ENCODE data around the genes ATG7, PPARG and RAF1.

GRCh38 chr3:11271861-11272918 is at the start of gene ATG7:
ATG7 (plus strand) TSS chr3:11272397.
- RRBS: 3% methylated on average over 30 of the region's 54 CpGs

DNA sequence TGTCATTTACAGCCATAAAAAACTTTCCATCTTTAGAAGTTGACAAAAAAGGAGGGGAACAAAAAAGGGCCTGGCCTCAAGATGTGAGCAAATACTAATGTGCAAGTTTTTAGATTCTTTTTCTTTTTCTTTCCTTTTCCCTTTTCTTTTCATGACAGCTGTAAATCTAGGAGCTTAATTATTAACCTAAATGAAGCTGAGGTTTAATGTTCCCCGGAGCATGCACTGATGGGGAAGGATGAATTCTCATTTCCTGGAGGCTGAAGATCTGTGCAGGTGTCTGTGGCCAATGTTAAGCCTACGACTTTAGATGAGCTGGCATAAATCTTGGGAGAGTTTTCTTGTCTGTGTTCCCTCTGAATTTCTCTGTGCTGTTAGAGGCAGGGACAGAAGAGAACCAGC is 118.9 kb downstream of the ATG7 start:
- RRBS: no CpG with 5 or more reads among the region's 2 CpGs

- RRBS: no CpG with 5 or more reads among the region's 8 CpGs
These were observed 109.8 kb downstream of the VGLL4 start for GRCh38 chr3:11533687-11534478.

DNA sequence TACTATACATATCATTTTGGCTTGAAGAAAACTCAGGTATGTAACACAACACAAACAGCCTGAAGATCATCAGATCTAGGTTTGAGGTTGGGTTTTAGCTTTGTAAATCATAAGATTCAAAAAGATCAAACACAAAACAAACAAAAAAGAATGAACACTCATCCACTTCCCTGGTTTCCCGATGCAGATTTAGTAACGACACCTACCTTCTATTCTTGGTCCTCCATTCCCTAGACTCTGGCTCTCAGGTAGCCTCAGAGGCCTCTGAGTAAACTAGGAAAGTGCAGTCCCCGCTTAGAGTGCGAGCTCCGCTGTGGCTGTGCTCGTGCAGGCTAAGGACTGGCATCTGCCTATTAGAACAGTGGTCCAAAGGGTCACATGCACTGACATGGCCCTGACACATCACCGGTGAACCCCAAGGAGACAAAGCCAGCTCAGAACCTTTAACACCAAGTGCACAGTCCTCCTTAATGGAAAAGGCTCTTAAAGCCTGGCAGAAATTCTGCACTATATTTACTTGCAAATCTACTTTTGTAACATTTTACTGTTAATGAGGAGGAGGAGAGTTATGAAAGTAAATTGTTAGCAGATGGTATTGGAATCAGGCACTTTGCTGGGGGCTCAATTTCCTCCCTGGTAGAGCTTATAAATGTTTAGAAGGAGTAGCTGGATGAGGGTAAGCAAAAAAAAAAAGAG is 31.2 kb downstream of the VGLL4 start:
- RRBS: no CpG with 5 or more reads among the region's 7 CpGs

DNA sequence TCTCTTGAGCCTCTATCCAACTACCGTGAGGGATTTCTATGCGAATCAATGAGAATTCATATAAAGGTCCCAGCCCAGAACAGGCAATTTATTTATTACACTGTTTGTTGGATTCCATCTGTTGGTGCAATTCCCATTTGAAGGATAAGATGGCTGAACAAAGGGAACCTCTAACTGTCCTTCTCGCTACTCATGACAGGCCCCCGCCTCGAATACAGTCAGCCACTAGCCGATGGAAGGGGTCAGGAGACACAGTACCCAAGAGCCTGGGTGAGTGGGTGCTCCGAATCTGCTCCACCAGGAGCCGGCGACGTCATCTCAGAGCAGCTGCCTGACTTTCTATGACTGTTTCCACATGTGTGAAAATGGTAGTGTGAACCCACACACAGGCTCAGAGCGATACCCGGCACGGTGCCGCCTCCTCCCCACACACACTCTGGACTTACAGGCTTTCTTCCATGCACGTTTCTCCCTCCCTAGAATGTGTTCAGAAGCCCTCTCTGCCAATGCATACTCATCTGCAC is 30.0 kb downstream of the VGLL4 start:
- RRBS: 98% methylated on average over 5 of the region's 15 CpGs

DNA sequence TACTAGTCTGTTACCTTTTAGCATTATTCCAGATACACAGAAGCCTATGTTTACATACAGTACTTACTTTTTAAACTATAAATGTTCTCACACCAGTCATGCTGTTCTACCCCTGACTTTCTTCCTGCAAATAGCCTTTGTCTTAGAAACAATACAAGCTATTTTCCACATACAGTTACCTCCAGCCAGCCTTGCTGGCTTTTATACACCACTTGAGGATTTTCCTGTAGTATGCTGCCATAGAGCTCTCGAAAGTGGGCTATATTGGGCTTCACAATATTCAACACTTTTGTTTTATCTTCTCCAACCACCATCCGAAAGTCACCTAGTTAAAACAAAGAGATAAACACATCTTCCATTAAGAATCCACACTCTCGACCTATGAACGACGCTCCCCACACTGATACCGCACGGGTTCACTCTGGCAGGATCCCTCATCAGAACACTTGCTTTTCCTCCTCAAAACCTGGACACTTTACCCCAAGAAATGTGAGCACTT is 29.6 kb downstream of the TAMM41 start:
- RRBS: no CpG with 5 or more reads among the region's 7 CpGs

GRCh38 chr3:12149333-12149882 is 9.3 kb downstream of the TIMP4 start:
- RRBS: no CpG with 5 or more reads among the region's 4 CpGs

DNA sequence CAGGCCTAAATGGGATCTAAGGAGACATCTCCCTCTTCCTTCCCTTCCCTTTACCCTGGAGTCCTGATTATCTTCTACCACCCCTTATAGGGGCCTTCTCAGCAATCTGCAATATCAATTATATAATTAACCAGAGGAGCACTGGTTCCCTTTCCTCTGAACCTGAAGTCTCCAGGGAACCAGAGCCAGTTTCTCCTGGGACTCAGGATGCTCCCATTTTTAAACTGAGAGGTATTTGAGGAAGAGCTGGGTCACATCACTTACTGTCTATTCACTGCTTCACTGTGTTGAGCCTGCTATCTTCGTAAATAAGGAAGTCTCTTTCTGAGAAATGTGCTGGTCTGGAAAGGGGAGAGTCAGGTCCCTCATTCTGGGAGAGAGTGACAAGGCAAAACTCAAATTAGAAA is 11.3 kb upstream of the TIMP4 start:
- RRBS: no CpG with 5 or more reads among the region's 1 CpG

GRCh38 chr3:12229915-12230388 is 58.9 kb upstream of the PPARG start:
- RRBS: no CpG with 5 or more reads among the region's 9 CpGs

DNA sequence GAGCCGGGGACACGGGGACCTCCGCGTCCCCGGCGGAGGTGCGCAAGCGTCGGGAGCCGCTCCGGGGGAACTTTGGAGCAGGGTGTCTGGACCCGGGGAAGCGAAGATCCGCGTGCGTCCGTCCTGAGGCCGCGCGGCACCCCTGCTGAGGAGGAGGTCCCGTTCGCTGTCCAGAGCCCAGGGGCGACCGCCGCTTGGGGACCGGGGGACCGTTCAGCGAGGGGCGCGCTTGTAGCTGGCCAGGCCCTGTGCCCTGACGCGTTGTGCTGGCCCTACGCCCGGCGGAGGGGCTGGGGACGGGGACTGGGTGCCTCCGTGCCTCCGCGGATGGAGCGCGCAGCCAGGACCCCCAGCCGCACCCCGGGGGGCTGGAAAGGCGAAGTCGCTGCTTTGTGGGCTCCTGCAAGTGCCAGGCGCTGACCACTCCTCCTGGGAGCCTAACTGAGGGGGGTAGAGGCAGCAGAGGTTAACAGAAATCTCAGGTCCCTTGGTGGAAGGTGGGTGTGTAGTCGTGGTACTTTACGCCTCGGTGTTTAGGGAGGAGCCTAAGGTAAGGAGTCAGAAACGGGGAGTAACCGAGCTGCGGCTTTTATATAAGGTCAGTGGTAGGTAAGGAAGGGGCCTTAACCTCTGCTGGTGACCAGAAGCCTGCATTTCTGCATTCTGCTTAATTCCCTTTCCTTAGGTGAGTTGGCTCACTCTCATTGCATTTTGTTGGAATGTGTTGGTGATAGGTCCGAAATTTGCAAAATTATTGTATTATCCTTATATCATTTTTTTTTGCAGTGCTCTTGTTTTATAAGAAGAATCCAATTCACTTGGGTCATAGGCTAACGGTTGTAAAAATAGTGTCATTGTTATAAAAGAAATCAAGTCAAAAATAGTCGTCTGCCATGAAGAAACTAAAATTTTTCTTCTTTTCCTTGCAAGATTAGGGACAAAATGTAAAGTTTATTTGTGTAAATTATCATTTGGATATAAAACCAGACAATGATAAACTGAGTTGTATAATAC is at the start of gene PPARG:
TSS of gene PPARG (plus strand) at position 621 of the 1,014 bp plus-strand sequence.
- RRBS: 3% methylated on average over 21 of the region's 55 CpGs

DNA sequence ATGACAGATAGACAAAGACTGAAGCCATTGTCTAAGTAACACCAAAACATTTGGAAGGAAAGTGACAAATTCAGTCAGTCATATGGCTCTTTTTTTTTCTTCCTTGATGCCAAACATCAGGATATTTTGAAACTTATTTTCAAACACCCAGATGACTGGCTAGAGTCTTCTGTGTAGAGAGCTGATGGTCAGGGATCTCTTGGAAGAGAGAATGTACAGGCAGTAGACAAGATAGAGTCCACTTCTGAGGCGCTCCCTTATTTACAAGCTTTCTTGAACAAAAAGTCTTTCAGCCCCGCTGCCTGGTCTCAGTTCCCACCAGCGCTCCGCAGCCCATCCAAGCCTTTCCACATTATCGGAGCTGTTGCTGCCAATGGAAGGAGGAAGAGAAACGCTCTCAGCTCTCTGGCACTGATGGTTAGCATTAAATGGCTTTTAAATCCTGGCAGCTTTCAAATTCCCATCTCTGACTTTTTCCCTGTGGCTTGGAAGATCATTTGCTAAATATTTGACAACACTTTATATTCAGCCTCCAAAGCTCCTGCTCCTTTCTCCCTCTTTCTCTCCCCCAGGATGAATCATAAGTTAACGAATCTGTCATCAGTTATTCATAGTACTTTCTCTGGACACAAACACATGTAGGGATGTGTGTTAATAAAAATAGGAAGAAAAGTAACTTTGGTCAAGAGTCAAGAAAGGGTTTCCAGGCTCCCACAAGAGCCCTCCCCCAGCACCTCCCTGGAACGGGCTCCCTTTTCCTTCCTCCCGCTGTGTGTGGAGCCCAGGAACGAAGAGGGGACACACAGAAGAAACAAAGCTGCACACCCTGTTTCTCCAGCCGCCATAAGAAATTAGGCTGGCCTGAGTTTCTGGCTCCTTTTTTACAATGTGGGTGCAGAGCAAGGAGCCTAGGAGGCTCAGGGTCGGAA is 47.8 kb upstream of the TSEN2 start:
- RRBS: no CpG with 5 or more reads among the region's 12 CpGs

GRCh38 chr3:12555955-12556605 is 807 bp upstream of the MKRN2 start:
- RRBS: no CpG with 5 or more reads among the region's 17 CpGs

- RRBS: no CpG with 5 or more reads among the region's 11 CpGs
These were observed 28.4 kb downstream of the MKRN2 start for GRCh38 chr3:12585064-12585811.

GRCh38 chr3:12662438-12663308 is 1.2 kb downstream of the RAF1 start:
- RRBS: no CpG with 5 or more reads among the region's 24 CpGs

DNA sequence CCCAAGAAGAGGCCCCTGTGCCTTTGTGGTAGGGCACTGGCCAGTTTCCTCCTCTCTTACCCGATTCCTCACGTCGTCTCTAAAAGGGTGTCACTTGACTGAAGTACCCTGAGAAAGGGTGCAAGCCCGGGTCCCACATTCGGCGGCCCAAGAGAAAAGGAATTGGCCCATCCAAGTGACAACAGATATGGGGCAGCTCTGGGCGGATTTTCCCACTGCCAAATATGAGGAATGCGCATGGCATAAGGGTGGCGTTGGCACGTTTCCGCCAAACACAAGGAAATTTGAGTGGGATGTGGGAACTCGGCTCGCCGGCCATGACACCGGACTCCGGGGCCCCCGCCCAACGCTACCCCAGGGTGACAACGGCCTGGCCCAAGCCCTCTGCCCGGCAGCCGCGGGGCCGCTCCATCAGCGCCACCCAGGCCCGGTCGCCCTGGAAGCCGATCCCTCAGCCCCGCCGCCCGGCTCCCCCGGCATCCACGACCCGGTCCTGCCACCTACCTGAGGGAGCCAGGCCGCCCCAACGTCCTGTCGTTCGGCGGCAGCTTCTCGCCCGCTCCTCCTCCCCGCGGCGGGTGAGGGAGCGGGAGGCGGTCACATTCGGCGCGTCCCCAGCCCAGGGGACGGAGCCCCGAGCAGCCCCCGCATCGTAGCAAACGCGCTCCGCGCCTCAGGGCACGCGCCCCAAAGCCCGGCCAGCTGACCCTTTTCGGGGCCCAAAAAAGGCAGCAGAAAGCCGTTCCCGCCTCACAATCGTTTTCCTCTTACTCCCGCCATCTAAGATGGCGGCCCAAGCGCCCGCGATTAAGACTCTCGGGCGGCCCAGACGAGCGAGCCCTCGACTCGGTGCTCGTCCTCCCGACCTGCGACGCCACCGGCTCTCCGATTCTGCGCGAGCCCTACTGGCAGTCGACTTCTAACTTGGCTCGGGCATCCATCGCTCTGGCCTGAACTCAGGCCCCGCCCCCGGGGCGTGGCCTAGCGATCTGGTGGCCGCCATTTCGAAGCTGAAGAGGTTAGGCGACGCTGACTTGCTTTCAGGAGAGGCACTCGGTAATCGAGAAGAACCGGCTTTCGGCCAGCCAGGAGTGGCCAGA is at the start of gene RAF1:
TSS of gene RAF1 (minus strand) at position 809 of the 1,100 bp plus-strand sequence.
- RRBS: 4% methylated on average over 28 of the region's 97 CpGs

DNA sequence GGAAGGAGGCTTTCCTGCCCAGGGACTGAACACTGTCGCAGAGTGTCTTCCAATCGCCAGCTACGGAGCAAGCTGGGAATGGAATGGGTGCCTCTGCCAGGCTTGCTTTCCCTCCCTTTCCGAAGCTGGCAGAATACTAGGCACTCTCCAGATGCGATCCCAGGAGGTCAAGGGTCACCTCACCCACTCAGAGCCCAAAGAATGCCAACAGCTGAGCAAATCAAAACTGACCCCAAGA is 1.2 kb downstream of the RPL32 start:
- RRBS: no CpG with 5 or more reads among the region's 5 CpGs

GRCh38 chr3:12884039-12884801 is 42.9 kb upstream of the RPL32 start:
- RRBS: no CpG with 5 or more reads among the region's 18 CpGs

- RRBS: no CpG with 5 or more reads among the region's 42 CpGs
These were observed 57.9 kb upstream of the RPL32 start for GRCh38 chr3:12899049-12899894.

GRCh38 chr3:12906528-12906961 is 65.2 kb upstream of the RPL32 start:
- RRBS: no CpG with 5 or more reads among the region's 10 CpGs

Measured in islet of Langerhans (tissue), 1 donor.